Placental pericyte (primary cell): ENCODE measurements around a stretch of chr20.

DNA sequence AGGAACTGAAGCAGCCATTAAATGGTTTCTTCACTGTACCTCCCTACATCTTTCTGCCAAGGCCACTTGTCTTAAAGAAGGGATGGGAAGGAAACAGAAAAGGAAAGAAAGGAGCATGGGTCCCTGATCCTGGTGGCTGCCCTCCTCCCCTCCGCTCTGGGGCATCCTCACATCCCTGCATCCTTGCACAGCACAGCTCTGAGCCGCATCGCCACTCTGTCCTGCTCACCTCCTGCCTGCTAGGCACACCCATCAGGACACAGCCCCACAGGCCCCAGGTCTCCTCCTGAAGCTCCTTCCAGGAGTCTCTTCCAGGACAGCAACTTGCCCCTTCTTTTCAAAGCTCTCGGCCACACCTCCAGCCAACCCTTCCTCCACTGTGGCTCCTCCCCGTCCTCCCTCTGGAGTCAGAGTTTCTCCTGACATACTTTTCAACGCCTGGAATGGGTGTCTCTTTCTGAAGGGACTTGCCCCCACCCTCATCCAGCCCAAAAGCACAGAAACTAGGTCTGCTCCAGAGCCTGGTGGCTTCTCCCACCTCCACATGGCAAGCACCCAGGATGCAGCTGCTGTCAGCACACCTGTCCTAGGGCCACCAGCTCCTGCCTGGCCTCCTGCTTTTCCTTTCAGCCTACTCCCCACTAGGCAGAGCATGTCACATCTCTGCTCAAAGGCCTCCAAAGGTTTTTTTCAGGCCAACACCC is 77.3 kb downstream of the SLC23A2 start:
- CAGE, long polyA plus RNA: no peak

DNA sequence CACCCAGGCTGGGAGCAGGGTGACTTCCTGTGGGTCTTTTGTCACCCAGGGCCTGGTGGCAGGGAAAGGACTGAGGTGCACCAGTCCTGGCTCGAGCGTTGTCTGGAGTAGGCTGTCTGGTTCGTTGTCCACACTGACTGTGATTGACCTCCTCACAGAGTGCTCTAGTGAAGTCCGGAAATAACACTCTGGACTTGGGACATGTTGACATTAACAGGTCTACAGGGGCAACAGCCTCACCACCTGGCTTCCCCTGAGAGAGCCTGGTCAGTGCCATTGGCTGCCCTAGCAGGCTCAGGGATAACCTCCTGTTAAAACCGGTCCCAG is 46.0 kb downstream of the CDS2 start:
- CAGE, long polyA plus RNA: no peak

- CAGE, long polyA plus RNA: no peak
Measured at GRCh38 chr20:5539749-5540465, 70.9 kb downstream of the GPCPD1 start.

GRCh38 chr20:5543309-5543840 is 67.4 kb downstream of the GPCPD1 start:
- CAGE, long polyA plus RNA: no peak

DNA sequence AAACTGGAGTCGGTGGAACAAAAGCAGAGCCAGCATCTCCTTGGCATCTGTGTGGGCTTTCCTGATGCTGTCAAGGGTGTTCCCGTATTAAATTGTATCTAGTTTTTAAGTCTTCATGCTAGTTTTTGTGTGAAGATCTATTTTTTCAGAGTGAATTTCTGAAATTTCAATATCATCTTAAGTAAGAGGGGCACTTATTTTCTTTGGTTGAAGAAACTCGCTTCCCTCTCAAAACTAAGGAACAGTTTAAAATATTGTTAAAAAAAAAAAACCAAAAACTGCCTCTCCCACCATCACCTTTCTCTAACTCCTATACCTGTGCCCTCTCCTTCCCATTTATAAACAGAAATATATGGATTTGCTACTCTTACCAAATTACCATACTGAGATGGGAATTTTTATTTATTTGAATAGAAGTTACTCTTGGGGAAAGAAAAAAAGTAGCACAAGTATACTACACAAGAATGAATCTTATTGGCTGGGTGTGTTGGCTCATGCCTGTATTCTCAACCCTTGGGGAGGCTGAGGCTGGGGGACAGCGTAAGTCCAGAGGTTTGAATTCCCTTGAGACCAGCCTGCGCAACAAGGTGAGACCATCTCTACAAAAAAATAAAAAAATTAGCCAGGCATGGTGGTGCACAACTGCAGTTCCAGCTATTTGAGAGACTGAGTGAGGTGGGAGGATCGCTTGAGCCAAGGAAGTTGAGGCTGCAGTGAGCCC is 46.6 kb downstream of the GPCPD1 start:
- CAGE, long polyA plus RNA: no peak

GRCh38 chr20:5569434-5570213 is 41.2 kb downstream of the GPCPD1 start:
- CAGE, long polyA plus RNA: no peak

- CAGE, long polyA plus RNA: no peak
Measured at GRCh38 chr20:5574605-5575061, 36.2 kb downstream of the GPCPD1 start.

GRCh38 chr20:5602115-5602955 is 8.5 kb downstream of the GPCPD1 start:
- CAGE, long polyA plus RNA: no peak

GRCh38 chr20:5765906-5766814 is 16.0 kb downstream of the SHLD1 start:
- CAGE, long polyA plus RNA: no peak

DNA sequence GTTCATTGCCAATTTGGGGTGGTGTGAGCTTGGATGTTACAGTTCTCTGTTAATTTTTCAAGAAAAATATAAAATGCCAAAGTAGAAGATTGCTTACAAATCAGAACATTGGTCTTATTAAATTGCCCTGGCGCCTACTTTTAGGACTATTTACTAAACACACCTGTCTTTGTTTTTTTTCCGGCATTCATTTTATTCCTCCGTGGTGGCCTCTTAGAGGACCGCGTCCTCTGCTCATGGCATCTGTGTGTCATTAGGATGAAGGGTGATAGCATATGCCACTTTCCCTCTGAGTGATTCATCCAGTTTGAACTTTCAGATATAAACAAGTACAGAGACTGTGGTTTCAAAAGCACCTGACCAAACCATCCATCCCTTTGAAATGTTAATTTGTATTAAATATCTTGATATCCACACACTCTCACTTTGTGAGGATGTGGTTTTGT is 62.7 kb upstream of the CHGB start:
- CAGE, long polyA plus RNA: no peak

DNA sequence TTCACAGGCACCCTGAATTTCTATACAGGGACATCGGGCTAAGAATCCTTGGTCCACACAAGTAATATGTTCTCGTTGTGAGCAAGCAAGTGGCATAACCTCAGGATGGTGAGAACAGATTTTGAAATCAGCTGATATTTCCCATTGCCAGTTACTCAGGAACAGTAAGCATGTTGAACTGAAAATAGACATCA is 48.7 kb upstream of the CHGB start:
- CAGE, long polyA plus RNA: no peak

- CAGE, long polyA plus RNA: no peak
Measured at GRCh38 chr20:5951606-5952275, 1.3 kb downstream of the MCM8 start.

DNA sequence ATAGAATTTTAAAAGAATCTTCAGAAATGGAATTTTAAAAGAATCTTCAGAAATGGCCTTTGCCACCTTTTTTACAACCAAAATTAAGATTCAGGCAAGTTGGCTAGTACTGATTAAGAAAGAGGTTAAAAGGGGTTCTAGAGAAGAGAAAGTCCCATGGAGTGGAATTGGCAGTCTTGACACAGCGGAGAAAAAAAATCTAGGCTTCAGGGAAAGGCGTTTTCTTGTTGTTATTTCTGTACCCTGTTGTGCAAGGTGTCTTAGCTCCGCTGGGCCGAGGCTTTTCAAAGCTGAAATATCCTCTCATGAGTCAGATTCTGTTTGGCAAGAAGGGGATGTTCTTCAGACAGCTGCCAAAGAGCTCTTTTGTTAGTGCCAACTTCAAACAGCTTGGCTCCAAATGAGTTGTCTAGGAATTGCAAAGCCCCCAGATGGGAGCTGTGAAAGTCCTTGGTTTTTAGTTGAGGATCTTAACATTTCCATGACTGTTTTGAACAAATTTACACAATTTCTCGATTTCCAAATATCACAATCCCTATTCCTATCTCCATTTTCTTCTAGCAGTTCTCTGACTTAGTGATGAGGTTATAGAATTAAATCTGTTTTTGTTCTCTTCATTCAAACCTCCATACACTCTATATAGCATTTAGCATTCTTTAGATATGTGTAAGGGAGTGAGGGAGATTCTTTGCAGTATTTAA is 2.3 kb downstream of the CRLS1 start:
- CAGE, long polyA plus RNA: no peak

GRCh38 chr20:6009639-6010334 is 3.9 kb downstream of the CRLS1 start:
- CAGE, long polyA plus RNA: no peak

- CAGE, long polyA plus RNA: no peak
Measured at GRCh38 chr20:6034086-6034945, 19.5 kb downstream of the LRRN4 start.

- CAGE, long polyA plus RNA: no peak
Measured at GRCh38 chr20:6623948-6624453, 143.5 kb upstream of the BMP2 start.

DNA sequence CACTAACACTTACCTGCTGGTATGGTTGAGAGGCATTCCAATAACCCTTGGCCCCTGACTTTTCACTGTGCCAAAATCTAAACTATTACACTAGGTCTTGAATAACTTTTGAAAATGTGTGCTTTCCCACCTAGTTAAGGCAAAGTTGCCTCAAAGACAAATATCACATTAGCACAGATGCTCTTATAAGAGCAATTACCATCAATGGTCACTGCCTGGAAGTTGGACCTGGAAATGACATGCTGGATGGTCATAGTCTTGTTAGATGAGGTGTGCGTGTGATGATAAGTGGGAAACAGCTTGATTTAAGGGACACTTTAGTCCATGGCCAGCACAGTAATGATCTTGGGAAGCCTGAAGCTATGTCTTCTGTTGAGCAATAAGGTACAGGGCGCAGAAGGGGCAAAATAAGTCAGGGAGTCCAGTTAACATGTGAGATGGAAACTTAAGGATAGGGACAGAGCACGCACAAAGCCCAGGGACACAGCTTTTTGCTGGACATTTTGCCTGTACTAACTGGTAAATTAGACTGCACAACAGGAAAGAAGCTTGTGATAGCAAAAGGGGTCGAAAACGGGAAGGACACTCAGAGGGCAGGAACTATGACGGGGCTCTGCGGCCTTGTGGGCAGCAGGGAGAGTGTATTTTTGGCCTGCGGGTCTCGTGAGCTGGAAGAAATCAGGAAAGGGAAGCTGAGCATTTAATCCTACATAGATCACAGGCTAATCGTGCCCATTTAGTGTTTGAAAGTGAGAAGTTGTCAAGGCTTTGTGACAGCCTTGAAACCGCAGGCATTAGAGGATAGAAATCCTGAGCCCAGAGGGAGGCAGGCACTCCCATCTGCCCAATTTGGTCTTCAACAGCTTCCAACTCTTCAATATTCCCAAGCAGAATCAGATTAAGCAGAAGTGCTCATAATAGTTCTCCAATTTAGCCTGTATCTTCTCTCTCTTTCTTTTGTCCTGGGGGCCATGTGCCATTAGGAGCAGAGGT is 66.7 kb upstream of the BMP2 start:
- CAGE, long polyA plus RNA: no peak

DNA sequence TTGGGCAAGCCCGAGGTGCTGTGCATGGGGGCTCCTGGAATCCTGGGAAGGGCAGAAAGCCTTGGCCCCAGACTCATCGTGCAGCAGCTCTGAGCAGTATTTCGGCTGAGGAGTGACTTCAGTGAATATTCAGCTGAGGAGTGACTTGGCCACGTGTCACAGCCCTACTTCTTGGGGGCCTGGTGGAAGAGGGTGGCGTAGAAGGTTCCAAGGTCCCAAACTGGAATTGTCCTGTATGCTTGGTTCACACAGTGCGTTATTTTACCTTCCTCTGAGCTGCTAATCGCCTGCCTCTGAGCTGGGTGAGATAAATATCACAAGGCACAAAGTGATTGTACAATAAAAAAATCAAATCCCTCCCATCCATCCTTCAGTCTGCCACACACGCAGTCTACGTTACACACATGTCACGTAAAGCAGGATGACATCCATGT is 961 bp upstream of the BMP2 start:
- CAGE, long polyA plus RNA: no peak

DNA sequence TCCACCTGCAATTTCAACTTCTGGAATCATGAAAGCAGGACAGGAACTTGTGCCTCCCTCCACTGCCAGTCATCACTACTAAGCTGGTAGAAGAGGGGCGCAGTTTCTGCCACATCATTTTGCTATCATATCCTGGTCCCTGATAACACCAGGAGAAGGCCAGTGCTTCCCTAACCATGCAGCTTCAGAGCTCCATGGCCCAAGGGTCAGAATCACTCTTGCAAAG is 240.9 kb downstream of the HAO1 start:
- CAGE, long polyA plus RNA: no peak

- CAGE, long polyA plus RNA: no peak
Measured at GRCh38 chr20:8238482-8239163, 106.6 kb downstream of the PLCB1 start.